ENCODE measurements around a stretch of chr6.

DNA sequence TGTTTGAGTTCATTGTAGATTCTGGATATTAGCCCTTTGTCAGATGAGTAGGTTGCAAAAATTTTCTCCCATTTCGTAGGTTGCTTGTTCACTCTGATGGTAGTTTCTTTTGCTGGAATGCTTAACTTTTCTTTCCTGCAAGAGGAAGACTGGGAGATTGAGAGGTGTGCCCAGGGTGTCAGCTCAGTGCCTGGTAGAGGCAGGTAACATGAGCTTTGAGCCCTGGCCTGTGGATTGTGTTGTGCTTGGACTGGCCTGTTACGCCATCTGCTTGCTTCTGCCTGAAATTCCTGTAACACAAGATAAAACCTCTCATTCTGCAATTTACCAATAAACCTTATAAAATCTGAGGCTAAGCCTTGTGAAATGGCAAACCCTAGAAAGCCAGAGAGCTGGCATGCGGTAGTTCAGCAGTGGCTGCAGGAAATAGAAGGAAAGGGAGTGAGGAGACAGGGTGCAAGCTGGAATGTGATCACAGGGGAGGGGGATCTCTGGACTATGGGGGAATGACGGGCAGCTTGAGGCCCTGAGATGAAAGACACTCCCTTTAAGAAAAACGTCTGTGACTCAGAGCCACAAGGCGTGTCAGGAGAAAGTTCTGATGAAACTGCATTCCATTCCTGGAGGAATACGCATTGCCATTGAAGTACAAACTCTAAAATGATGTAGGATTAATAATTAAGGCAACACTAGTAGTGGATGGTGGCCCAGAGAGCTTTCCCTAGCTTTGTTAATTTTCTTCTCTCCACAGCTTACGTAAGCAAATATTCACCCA, 26.2 kb upstream of the TFAP2A start:
- RAMPAGE, long total RNA = no peak
- RRBS = no CpG with 5 or more reads among the region's 8 CpGs

DNA sequence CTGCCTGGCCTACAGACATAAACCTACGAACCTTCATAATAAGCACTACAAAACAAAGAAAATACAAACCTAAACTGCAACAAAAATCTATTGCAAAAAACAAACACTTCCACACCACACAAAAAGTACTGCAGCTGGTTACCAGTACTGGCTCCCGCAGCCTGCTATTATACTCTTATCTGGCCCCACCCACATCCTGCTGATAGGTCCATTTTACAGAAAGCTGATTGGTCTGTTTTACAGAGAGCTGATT, 39.4 kb upstream of the GCNT2 start:
- RAMPAGE, long total RNA = no peak
- RRBS = no CpG with 5 or more reads among the region's 2 CpGs

GRCh38 chr6:10511401-10512017, 9.6 kb upstream of the GCNT2 start:
- RAMPAGE, long total RNA = no peak
- RRBS = no CpG with 5 or more reads among the region's 4 CpGs

DNA sequence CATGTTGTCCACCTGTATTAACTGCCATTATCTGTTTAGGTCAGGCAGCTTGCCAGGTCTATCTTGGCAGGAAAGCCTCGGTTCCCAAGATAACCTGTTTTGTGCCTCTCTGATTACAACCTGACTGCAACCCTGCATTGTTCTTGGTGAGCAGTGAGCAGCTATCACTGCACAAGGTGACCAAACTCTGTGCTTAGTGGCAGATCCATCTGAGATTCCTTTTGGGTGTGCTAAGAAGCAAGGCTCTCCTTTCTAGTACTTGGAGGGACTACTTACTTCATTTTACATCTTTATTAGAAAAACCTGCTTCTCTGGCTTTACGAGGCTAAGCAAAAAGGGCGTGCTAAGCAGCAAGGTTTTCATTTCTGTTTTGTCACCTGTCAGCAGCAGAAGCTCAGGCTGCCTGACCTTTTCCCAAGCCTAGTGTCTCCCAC, 23.4 kb upstream of the ELOVL2 start:
- RAMPAGE, long total RNA = no peak
- RRBS = no CpG with 5 or more reads among the region's 3 CpGs

- RAMPAGE, long total RNA = no peak
- RRBS = no CpG with 5 or more reads among the region's 5 CpGs
These were observed 2.5 kb downstream of the SMIM13 start for GRCh38 chr6:11096057-11096551.

DNA sequence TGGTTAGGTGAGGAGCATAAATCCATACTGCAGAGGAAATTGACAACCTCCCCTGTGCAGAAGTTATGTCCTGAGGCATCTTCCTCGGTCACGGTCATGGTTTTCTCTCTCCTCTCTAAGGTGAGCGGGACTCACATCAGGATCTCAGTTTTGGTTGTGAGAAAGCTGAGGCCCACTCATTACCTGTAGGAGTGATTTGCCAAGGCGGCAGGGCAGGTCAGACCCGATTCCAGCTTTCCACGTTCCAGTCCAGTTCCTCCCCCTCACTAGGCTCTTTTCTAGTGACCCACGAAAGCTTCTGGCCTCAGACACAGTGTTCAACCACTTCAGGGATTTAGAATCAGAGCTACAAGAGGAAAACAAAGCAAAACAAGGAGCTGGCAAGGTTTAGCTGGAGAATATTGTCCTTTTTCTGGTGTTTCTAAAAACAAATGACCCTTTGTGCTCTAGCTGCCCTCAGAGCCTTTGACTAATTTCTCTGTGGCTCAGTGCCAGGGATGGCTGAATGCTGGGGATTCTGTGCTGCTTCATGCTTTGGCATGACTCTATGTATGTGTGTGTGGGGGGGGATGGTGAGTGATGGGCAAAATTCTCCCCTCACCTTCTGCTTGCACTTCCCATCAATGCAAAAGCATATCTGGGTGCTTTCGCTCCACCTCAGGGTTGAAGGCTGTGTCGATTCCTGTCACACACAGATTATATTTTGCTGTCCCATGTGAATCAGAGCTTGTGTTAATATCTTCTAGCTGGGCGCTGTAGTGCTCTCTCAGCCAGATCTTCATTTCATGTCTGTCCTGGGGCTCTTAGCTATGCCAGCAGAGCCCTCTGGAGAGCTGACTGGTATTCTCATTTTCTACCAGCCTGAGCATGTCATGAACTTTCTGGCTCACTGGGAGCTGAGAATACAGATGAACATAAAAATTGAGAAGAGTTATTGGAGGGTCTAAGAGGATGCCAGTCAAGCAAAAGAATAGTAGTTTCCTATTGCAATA, 19.2 kb upstream of the NEDD9 start:
- RAMPAGE, long total RNA = no peak
- RRBS = no CpG with 5 or more reads among the region's 10 CpGs

DNA sequence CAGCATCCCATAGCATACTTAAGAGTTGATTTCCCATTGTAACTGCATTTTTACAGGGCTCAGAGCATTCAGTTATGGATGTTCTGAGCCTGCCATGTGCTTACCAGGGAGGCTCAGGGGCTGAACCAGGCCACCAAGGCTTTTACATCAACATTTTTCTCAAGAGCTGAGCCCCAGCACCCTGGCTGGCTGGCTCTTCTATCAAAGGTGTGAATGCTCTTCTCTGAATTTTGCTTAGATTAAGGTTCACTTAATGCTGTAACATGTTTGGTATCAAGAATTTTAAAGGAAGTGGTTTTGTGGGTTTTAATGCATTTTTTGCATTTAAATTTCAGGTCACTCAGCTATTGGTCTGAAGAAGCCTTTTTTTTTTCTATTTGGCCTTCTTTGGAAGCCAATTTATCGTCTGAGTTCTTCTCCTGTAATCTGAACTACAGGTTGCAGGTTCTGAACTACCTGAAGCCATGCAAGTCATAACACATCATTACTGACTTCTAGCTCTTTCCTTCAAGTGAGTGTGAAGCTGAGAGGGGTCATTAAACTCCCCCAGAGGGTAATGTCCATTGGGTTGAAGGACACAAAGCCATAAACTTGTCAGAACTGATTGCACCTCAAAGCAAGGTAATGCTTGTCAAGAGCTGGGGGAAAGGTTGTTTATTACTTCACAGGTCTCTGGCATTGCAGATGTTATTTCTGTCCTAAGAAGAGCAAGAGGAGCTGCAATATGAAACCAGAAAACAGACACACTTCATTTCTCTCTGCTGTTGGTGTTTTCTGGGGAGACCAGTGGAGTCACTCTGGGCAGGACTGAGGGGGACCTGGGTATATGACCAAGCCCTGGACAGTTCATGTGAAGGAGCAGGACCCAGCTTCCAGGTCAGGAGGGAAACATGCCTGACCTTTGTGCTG, 25.9 kb upstream of the NEDD9 start:
- RAMPAGE, long total RNA = no peak
- RRBS = no CpG with 5 or more reads among the region's 1 CpG

DNA sequence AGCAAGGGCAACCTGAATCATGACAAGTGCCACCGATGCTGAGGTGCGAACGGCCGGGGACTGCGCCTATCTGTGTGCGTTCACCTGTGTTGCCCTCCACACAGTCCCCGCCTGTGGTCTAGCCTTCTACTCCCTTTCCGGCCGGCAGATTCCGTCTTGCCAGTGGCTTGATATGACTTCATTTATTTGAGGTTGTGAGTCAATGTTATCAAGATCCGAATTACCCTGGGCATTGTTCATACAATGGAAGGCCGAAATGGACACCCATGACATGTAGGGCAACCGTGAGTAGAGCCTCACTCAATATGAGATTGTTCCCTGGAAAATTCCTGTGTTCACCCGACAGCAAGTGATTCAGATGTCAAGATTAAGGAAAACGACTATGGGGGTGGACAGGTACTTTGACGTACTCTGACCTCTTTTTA, 41.0 kb upstream of the NEDD9 start:
- RAMPAGE, long total RNA = no peak
- RRBS = 43% methylated on average over 5 of the region's 16 CpGs

DNA sequence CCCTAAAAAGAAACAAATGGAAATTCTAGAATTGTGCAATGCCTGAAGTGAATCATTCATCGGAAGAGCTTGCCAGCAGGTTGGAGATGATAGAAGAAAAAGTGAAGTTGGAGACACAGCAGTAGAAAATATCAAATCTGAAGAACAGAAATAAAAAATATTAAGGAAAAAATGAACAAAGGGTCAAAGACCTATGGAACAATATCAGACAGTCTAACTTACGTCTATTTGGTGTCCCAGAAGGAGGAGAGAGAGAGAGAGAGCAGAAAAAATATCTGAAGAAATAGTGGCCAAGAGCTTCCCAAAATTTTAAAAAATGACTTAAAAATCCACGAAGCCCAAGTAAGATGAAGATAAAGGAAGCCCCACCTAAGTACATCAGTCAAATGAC, 109.5 kb upstream of the NEDD9 start:
- RAMPAGE, long total RNA = no peak
- RRBS = no CpG with 5 or more reads among the region's 3 CpGs

DNA sequence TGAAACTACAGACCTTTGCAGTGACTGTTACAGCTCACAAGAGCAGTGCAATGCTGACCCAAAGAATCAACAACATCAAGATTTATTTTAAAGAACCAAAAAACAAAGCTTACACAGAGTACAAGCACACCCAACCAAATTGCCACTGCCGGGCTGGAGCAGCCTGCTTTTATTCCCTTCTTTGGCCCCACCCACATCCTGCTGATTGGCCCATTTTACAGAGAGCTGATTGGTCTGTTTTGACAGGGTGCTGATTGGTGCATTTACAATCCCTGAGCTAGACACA, 121.3 kb upstream of the TMEM170B start:
- RAMPAGE, long total RNA = no peak
- RRBS = no CpG with 5 or more reads among the region's 1 CpG

GRCh38 chr6:11537880-11538777, 580 bp downstream of the TMEM170B start:
- RAMPAGE, long total RNA = no peak
- RRBS = 1% methylated on average over 30 of the region's 100 CpGs

DNA sequence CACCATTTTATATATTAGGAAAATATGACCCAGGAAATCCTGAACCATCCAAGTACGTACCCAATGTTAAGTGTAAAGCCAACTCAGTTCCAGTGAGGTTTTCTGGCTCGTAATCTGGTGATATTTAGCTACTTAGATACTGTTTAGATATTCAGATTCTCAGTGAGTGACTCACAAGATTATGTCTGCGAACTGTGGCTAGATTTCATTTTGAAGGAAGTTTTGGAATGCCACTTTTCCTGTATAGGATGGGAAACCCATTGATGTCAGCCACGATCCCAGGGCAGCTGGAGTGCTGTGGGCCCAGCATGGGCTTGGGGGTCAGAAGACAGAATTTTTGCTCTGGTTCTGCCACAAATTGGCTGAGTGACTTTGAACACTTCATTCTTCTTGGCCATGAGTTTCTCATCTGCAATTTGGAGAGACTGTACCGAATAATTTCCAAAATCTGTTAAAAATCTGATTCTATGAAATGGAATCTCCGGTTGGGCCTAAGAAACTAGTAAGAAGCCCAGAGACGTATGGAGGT, 76.4 kb downstream of the TMEM170B start:
- RAMPAGE, long total RNA = no peak
- RRBS = no CpG with 5 or more reads among the region's 7 CpGs

DNA sequence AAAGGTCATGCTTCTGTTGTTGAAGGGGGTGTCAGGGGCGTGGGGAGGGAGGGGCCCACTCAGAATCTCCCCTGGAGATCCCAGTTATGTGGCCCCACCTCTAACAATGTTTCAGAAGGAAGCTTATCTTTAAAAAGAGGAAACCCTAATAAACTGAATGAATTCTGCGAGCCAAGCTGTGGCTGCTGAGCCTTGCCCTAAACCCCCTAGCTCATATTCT, 4.1 kb downstream of the ADTRP start:
- RAMPAGE, long total RNA = no peak
- RRBS = no CpG with 5 or more reads among the region's 2 CpGs

DNA sequence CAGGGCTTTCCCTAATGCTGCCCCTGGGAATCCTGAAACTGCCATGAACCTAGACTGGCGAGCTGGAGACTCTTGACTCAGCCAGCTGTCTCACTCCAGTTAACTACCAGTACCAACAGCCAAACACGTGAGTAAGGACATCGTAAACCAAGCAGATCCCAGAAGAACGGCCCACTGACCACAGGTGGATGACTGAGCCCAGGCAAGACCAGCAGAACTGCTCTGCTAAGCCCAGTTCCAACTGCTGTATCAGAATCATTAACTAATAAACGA, 72.9 kb upstream of the ADTRP start:
- RAMPAGE, long total RNA = no peak
- RRBS = no CpG with 5 or more reads among the region's 5 CpGs

- RAMPAGE, long total RNA = no peak
- RRBS = no CpG with 5 or more reads among the region's 2 CpGs
These were observed 68.0 kb upstream of the HIVEP1 start for GRCh38 chr6:11943946-11944699.

GRCh38 chr6:12000889-12001488, 11.1 kb upstream of the HIVEP1 start:
- RAMPAGE, long total RNA = no peak
- RRBS = no CpG with 5 or more reads among the region's 4 CpGs

GRCh38 chr6:12288249-12288624, 1.9 kb upstream of the EDN1 start:
- RAMPAGE, long total RNA = no peak
- RRBS = 78% methylated on average over 4 of the region's 13 CpGs

- RAMPAGE, long total RNA = no peak
- RRBS = no CpG with 5 or more reads among the region's 9 CpGs
These were observed 23.1 kb downstream of the EDN1 start for GRCh38 chr6:12313295-12313723.

DNA sequence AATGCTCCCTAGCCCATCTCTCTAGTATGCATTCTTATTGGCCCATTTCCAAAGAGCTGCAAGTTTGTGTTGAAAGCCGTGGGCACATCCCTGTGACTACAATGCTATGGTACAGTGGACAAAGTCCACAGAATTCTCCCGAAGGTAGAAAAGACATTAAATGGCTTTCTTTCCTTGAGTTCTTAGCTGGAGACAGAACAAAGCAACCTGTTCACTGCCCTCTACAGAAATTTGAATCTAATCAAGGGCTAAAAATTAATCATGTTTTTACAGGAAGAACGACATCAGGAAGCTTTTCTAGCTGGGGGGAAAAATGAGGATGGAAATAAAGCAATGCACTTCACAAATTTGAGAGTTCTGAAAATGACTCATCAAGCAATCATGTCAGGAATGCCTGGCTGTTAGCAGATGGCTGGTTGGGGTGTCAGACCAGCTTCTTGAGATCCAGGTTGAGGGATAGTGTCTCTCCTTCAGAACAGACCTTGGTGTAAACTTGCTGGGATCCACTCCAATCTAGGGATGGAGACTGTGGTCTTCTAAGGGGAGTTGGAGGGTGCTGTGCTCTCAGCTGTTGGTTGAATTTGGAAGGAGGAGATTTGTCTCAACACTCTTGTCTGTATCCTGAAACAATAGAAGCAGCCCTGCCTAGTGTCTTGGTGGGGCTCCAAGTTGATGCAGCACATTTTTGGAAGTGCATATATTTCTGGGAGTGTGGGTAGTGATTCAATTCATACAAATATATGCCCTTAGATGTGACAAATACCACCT, 143.4 kb upstream of the PHACTR1 start:
- RAMPAGE, long total RNA = no peak
- RRBS = no CpG with 5 or more reads among the region's 3 CpGs

- RAMPAGE, long total RNA = no peak
- RRBS = no CpG with 5 or more reads among the region's 1 CpG
These were observed 70.0 kb upstream of the PHACTR1 start for GRCh38 chr6:12646672-12646919.

All from epithelial cell of proximal tubule (primary cell).